ENCODE measurements around a stretch of chr16.

- PRO-cap, 7 experiments: no peak in any of the 7 experiments
Observed at GRCh38 chr16:51120018-51120736, 30.9 kb downstream of the SALL1 start.

DNA sequence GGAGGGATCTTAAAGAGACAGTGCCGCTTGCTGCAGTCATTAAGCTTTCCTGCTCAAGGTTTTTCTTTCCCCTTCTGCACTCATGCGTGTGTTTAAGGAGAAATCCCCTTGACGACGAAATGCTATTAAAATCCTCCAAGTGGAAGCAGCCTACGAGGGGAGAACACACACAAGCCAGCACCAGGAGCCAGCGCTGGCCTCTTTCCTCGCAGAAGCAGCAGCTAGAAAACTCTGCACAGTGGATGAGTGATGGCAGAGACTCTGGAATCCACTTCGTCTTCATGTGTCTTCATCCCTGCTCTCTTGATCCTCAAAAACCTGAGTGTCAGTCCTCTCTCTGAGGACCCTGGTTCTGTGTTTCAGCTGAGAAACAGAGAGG lies 21.9 kb downstream of the SALL1 start:
- PRO-cap, 7 experiments: no peak in any of the 7 experiments

- PRO-cap, 7 experiments: no peak in any of the 7 experiments
Observed at GRCh38 chr16:51135017-51135572, 16.0 kb downstream of the SALL1 start.

DNA sequence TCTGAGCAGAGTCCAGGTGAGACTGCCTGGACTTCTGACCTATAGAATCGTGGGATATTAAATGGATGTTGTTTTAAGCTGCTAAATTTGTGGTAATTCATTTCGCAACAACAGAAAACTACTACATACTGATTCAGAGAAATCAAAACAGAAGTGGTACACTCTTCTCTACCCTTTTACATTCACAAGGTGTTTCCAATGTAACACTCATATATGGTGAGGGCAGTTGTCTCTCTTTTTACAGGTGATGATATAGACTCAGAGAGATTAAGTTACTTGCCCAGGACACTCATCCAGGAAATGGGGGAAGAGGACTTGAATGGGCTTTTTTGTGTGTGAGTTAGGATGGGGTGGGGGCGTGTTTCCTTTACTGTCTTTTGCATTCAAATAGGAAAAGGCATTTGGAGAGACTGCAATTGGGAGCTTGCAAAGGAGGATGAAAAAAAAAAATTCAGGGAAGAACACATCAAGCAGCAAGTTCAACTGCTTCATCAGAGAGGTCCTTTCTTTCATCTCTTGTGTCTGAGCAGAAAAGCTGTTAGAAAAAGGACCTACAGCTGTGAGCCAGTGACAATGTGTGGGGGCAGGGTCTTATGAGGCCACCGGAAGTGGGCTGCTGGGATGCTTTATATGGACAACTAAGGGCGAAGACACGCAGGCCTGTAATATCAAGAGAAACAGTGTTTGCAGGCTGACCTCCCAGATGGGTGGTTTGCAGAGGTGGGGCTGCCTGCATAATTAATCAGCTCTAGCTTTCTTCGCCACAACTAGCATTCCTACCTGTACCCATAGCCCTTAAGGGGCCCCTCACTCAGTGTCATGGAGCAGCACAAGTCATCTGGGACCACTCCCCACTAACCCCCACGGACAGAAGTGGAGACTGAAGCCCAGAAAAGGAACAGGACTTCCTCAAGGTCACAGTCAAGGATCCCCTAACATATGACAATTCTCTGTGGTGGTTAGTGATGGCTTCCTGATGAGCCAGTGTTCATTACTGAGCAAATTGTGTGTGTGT lies 30.3 kb upstream of the SALL1 start:
- PRO-cap, 7 experiments: no peak in any of the 7 experiments

GRCh38 chr16:52544468-52544793 lies 2.5 kb downstream of the TOX3 start:
- PRO-cap, 7 experiments: no peak in any of the 7 experiments

- PRO-cap, 7 experiments: no peak in any of the 7 experiments
Observed at GRCh38 chr16:52577862-52578741, 31.2 kb upstream of the TOX3 start.

DNA sequence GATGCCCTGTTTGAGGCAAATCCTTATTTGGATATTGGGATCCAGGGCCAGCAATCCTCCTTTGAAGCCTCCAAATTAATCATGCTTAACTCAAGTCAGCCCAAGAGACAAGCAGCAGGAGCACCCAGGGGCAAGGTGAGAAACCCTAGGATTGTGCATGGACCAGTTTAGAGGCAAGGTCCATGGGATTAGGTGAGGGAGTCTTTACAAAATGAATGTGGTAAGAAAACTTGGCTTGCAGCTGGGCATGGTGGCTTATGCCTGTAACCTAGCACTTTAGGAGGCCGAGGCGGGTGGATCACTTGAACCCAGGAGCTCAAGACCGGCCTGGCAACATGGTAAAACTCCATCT lies 6.6 kb downstream of the CHD9NB start:
- PRO-cap, 7 experiments: no peak in any of the 7 experiments

DNA sequence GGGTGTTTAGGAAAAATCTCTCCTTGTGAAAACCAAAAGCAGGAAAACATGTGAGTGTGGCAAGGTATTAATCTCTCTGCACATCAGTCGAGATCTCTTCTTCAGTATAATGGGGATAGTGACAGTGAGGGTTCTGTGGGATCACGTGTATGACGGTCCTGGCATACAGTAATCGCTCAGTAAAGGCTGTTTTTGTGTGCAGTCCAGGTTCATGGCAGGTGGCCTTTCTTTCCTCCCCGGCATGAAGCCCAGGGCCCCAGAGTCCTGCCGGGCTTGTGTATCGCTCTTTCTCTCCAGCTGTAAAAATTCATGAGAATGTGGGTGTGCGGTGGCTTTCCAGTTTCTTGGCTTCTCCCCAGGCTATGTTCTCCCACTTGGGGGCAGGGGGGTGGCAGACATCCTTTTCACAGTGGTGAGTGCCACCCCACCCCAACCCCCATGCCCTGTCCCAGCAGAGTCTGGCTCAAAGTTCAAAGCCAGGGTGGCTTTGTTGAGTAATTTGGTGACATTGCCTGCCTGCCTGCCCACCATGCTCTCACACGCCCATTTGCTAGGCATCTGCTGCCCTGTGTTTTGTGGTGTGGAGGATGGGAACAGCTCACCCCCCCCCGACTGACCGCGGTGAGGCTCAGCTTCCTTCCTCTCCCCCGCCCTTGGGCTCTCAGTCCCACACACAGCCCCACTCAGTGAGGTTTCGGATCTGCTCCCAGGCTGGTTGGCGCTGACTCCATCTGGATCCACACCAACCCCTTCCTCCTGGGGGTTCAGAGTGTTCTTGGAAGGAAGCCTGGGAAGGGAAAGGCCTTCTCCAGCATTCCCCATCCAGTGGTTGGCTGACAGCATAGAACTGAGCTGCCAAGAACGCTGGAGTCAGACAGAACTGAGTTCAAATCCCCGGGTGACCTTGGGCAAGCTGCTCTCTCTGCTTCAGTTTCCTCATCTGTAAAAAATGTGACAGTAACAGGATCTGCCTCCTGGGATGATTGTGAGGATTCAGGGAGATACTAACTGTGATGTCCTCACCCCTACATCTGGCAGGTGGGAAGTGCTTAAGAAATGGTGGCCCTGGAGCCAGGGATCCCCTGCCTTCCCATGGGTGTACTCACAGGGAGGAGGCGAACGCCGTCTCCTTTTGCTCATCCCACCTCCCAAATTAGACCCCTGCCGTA lies 36.0 kb downstream of the CHD9 start:
- PRO-cap, 7 experiments: no peak in any of the 7 experiments

GRCh38 chr16:53245305-53245926 lies 188.9 kb upstream of the RBL2 start:
- PRO-cap, 7 experiments: no peak in any of the 7 experiments

GRCh38 chr16:53490734-53491464 lies 12.1 kb downstream of the AKTIP start:
- PRO-cap, 7 experiments: no peak in any of the 7 experiments

DNA sequence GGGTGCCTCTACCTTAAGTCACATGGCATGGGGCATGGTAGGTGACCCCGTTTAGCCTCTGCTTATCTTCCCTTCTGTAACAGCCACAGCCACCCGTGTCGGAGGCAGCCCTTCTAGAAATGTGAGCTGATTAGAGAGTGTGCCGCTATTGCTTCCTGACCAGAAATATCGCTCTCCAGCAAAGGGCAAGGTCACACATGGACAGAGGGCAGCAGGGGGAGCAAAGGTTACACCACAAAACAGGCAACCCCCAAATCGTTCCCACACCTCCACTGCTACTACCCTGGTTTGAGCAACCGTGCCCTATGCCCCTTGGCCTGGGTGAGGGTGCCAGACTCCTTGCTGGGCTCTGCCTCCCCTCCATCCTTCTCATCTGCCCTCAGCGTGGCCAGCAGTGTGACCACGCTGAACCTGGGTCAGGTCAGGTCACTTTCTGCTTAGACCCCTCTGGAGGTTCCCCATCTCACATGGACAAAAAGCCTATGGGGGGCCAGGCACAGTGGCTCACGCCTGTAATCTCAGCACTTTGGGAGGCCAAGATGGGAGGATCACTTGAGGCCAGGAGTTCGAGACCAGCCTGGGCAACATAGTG lies 8.8 kb upstream of the AKTIP start:
- PRO-cap, 7 experiments: no peak in any of the 7 experiments

DNA sequence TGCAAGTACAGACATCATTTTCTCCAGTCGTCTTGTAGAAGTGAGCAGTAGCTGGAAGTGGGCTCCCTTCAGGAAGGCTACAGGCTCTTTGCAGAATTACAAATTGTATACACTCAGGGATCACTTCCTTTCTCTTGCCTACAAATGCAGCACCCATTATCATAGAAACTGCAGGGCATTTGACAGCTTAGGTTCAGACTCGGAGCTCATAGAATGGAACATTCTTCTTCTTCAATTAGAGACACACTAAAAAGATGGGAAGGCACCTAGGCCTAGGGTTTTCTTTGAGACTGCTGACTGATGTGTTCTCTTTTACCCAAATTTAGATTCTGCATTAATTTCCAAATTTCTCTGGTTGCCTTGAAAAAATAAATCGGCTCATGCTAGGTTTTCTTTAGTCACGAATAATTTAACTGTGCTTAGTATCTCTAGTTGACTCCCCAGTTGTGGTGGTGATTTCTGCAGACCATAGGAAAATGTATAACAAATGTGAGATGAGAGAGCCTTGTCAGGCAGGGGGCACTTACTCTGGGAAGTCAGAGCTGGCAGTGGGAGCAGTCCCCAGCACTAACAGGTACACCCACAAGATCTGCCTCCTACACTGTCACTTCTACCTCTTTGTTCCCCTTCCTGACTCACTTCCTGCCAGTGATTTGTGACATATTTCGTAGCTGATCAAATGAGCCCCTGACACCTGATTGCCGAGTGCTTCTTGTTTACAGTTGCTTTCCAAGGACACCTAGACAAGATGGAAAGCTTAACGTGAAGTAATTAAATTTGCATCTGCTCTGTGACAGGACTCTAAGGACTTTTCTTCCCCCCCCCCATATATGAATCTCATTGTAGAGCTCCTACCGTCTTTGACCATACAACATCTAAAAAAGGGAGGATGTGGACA lies 40.3 kb downstream of the FTO start:
- PRO-cap, 7 experiments: peak in 3 of 7 experiments; most common plus-strand start position 770 of the sequence (in 1); most common minus-strand start position 591 of the sequence (in 3)

GRCh38 chr16:53775724-53776633 lies 72.0 kb downstream of the FTO start:
- PRO-cap, 7 experiments: no peak in any of the 7 experiments

- PRO-cap, 7 experiments: no peak in any of the 7 experiments
Observed at GRCh38 chr16:53781143-53781524, 77.2 kb downstream of the FTO start.

- PRO-cap, 7 experiments: no peak in any of the 7 experiments
Observed at GRCh38 chr16:53947848-53948284, 243.9 kb downstream of the FTO start.

DNA sequence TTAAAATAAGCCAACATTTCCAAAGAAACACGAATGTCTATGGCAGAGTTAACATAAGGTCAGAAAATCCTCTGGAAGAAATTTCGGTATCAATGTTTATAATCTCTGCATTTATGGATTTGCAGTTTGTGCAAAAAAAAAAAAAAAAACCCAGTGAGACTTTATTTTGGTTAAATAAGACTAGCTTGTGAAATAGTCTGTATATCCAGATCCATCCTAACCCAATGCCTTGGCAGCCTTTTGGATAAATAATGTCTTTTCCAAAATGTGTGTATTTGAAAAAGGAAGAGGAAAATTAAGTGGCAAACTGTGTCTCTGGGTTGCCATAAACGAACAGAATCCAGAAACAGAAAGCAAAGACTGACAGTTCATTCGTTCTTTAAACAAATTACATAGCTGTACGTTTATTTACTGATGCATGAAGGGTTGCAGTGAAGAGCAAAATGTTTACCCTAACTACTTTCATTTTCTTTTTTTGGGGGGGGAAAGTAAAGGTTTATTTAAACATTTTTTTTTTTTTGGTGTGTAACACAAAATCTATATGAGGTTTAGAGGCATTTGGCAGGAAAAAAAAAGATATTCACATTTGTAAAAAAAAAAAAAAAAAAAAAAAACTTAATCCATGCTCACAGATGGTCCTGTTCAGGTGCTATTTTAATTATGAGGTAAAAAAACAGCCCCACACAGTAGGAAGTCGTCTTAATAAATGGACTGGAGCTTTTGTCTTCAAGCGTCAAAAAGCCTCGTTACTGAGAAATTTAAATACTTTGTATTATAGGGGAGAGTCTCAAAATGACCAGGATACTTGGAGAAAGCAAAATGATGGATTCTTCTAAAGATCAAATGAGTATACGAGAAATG lies 245.8 kb downstream of the FTO start:
- PRO-cap, 7 experiments: no peak in any of the 7 experiments

GRCh38 chr16:54125111-54125447 lies 161.5 kb downstream of the IRX3 start:
- PRO-cap, 7 experiments: no peak in any of the 7 experiments

DNA sequence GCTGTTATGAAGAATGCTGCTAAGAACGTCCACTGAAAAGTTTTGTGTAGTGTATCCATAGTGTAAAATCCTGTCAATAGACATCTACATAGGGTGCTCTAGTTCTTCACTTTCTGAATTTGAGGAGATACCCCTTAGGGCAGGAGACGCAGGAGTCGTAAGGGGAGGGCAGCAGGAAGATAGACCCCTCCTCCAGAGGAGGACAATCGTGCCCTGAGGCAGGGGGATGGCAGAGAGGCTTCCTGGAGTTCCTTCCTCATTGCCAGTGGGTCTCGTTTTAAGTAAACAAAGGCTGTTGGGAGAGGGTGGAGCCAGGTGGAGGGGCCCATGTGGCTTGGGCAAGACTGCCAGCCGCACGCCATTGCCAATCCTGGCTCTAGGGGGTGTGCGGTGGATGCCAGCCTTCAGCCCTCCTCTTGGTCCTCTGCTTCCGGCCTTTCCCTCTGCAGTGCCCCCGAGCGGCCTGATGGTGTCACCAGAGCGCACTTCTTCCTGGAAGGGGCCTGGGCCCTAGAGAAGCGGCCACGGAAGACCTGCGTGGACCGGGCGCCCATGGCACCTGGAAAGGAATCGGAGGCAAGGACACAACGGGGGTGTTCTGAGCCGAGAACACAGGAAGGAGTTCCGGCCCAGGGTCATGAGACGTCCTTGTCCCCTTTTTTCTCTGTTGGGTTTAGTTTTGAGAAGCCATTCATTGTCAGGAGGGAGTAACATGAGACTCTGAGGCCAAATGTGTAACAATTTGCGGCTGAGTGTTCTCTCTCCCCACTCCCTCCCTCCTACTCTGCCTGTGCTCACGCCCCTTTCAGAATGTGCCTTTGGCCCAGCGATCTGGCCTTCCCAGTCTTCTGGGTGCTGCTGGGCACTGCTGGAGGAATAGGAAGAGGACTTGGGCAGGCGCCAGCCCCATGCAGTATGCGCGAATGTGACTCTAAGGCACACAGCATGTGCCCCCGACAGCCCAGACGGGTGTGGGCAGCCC lies 92.9 kb downstream of the IRX3 start:
- PRO-cap, 7 experiments: no peak in any of the 7 experiments

- PRO-cap, 7 experiments: no peak in any of the 7 experiments
Observed at GRCh38 chr16:54235071-54235634, 51.4 kb downstream of the IRX3 start.

DNA sequence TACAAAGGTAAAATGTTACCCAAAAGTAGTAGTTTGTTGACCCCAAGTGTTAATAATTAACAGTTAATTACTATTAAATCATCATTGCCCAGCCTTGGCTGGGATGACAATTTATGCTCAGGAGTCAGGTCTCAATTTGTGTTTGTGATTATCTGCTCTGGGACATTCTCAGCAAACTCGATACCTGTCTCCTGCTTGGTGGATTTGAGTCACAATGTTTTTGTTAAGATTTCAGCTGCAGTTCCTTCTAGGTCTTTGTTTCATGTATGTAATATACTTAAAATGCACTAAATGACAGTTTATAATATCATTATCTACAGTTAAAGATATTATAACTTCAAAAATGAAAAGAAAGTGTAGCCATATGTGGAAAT lies 172.4 kb upstream of the IRX3 start:
- PRO-cap, 7 experiments: no peak in any of the 7 experiments

Data from T-cell (primary cell).